Skeletal muscle tissue (tissue), 7 donors: ENCODE measurements around a stretch of chr5.

GRCh38 chr5:172797748-172798278, 26.8 kb upstream of the DUSP1 start:
- PRO-cap, 3 experiments, result no peak in any of the 3 experiments
- RAMPAGE, long total RNA, result no peak
- RRBS, 2 experiments, result no CpG with 5 or more reads among the region's 5 CpGs

- PRO-cap, 3 experiments, result no peak in any of the 3 experiments
- RAMPAGE, long total RNA, result no peak
- RRBS, 2 experiments, result no CpG with 5 or more reads among the region's 4 CpGs
These were observed 1.4 kb upstream of the ERGIC1 start for GRCh38 chr5:172832529-172833073.

GRCh38 chr5:172847823-172848828, 14.1 kb downstream of the ERGIC1 start:
- PRO-cap, 3 experiments, result no peak in any of the 3 experiments
- RAMPAGE, long total RNA, result no peak
- RRBS, 2 experiments, result no CpG with 5 or more reads among the region's 6 CpGs

DNA sequence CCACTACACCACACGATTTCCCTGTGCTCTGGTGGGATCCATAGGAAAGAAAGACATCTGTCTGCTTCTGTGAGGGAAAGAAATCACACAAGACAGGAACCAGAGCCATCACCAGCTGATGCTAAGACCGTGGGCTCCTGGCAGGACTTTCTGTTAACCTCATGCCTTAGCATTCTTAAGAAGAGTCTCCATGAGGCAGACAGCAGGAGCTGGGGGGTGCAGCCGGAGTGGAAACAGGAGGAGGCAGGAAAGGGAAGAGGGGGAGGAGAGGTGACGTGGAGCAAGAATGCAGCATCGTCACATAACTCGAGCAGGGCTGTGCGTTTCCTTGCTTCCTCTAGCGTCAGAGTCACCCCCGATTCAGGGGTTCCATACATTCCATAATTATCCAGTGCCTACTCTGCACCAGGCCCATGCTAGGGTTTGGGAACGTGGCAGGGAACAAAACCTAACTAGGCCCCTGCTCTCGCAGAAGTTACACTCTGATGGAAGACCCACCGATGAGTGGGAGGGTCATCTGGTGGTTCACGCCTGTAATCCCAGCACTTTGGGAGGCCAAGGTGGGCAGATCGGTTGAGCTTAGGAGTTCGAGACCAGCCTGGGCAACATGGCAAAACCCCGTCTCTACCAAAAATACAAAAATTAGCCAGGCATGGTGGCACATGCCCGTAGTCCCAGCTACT, 53.8 kb downstream of the ERGIC1 start:
- PRO-cap, 3 experiments, result peak in 2 of 3 experiments; most common plus-strand start position 260 of the sequence (in 1); most common minus-strand start position 152 of the sequence (in 2)
- RAMPAGE, long total RNA, result no peak
- RRBS, 2 experiments, result no CpG with 5 or more reads among the region's 17 CpGs

GRCh38 chr5:172913102-172913850, 45.9 kb upstream of the RPL26L1 start:
- PRO-cap, 3 experiments, result no peak in any of the 3 experiments
- RAMPAGE, long total RNA, result no peak
- RRBS, 2 experiments, result no CpG with 5 or more reads among the region's 11 CpGs

DNA sequence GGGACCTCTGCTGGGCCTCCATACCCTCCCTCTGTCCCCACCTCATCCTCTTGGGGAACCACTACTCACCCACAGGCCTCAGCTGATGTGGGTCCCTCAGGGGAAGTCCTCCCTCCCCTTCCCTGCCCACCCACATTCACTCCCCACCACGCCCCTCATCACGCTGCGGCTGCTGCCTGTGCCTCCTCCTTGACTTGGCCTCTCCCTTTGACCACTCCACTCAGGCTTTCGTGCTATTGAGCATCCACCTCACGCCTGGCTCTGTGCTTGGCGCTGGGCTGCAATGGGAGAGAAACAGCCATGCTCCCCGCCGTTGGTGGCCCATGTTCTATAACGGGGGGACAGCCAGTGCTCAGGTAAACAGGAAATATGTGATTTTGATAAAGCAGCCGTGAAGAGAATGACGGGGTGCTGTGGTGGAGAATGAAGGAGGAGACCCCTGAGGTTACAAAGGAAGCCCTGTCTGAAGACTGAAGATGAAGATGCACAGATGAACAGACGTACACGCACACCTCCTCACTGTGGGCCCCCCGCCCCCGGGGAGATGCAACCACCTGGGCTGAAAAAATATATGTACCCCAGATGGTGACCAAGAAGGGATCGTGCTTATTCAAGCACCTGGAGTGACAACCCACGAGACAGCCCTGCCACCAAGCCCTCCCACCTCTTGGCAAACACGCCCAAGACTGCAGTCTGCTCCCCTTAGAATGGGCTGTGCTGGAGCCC, 40.3 kb upstream of the RPL26L1 start:
- PRO-cap, 3 experiments, result no peak in any of the 3 experiments
- RAMPAGE, long total RNA, result no peak
- RRBS, 2 experiments, result no CpG with 5 or more reads among the region's 18 CpGs

DNA sequence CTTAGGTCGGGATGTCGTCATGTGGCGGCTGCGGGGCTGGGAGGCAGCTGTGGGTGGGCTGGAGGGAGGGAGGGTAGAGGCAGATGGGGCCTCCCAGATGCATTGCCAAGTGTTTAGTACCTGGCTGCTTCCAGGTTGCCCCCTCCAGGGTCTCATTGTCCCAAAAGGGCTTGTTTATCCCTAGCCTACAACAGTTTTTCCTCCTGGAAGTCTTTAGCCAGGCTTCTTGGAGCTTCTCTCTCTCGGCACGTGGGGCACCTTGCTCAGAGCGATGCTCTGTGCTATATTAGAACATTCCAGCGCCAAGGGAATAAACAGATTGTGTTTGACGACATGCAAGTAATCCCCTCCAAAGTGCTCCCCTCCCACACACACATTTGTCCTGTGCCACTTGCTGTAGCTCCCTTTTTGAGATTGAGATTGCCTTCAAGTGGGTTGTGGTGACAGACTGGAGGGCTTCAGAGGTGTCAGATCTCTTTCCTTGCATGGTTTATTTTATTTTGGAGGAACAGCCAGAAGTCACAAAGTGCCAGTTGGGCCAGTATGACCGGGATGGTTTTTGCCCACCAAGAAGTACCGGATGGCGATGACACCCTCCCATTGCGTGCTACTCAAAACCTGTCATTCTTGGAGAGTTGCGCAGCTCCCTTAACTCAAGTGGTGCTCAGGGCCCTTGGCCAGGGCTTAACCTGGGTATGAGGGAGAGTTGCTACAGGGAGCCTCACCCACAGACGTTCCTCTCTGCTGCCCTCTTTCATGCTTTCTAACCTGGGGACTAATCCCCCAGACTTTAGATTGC, 19.0 kb upstream of the RPL26L1 start:
- PRO-cap, 3 experiments, result no peak in any of the 3 experiments
- RAMPAGE, long total RNA, result no peak
- RRBS, 2 experiments, result no CpG with 5 or more reads among the region's 15 CpGs

DNA sequence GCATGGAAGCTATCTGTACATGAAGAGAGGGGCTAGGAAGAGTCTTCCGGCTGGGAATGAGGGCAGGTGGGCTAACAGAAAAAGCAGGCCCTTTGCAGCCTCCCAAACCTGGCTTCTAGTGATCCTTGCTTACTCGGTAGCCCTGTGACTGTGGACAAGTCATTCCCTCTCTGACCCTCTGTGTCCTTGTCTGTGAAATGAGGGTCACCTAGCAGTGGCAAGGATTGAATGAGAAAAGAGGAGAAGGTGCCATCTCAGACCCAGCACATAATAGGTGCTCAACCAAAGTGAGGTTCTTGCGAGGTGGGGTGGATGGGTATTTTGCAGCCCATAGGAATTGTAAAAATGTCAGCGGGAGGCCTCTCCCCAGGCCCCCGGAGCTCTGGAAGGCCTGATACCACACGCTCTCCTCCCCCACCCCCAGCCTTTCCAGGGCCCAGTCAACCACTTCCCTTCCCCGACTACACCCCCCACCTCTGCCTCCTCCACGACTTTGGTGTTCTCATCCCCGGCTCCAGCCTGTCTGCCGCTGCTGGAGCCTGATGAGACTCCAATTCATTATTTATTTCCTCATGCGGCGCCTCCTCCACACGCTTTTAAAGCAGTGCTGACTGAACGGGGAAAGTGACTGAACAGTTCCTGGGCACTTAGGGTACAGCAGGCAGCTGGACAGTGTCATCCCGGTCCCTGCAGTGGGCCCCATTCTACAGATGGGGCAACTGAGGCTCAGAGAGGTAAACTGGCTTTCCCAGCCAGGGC, 16.1 kb upstream of the RPL26L1 start:
- PRO-cap, 3 experiments, result no peak in any of the 3 experiments
- RAMPAGE, long total RNA, result no peak
- RRBS, 2 experiments, result 39% methylated on average over 4 of the region's 15 CpGs; no CpG with 5 or more reads in 1 of the 2 experiments

GRCh38 chr5:173035452-173035793, 20.7 kb upstream of the CREBRF start:
- PRO-cap, 3 experiments, result no peak in any of the 3 experiments
- RAMPAGE, long total RNA, result no peak
- RRBS, 2 experiments, result no CpG with 5 or more reads among the region's 3 CpGs

GRCh38 chr5:173230060-173230773, 4.8 kb downstream of the NKX2-5 start:
- PRO-cap, 3 experiments, result no peak in any of the 3 experiments
- RAMPAGE, long total RNA, result no peak
- RRBS, 2 experiments, result no CpG with 5 or more reads among the region's 14 CpGs

- PRO-cap, 3 experiments, result no peak in any of the 3 experiments
- RAMPAGE, long total RNA, result no peak
- RRBS, 2 experiments, result no CpG with 5 or more reads among the region's 16 CpGs
These were observed 3.7 kb upstream of the STC2 start for GRCh38 chr5:173331825-173332312.

GRCh38 chr5:173423220-173423930, 95.2 kb upstream of the STC2 start:
- PRO-cap, 3 experiments, result no peak in any of the 3 experiments
- RAMPAGE, long total RNA, result no peak
- RRBS, 2 experiments, result no CpG with 5 or more reads among the region's 9 CpGs

- PRO-cap, 3 experiments, result no peak in any of the 3 experiments
- RAMPAGE, long total RNA, result no peak
- RRBS, 2 experiments, result no CpG with 5 or more reads among the region's 4 CpGs
These were observed 111.5 kb upstream of the BOD1 start for GRCh38 chr5:173727899-173728452.

GRCh38 chr5:173744991-173745939, 128.8 kb upstream of the BOD1 start:
- PRO-cap, 3 experiments, result no peak in any of the 3 experiments
- RAMPAGE, long total RNA, result no peak
- RRBS, 2 experiments, result no CpG with 5 or more reads among the region's 11 CpGs

- PRO-cap, 3 experiments, result no peak in any of the 3 experiments
- RAMPAGE, long total RNA, result no peak
- RRBS, 2 experiments, result no CpG with 5 or more reads among the region's 5 CpGs
These were observed 129.5 kb upstream of the BOD1 start for GRCh38 chr5:173745940-173746381.

DNA sequence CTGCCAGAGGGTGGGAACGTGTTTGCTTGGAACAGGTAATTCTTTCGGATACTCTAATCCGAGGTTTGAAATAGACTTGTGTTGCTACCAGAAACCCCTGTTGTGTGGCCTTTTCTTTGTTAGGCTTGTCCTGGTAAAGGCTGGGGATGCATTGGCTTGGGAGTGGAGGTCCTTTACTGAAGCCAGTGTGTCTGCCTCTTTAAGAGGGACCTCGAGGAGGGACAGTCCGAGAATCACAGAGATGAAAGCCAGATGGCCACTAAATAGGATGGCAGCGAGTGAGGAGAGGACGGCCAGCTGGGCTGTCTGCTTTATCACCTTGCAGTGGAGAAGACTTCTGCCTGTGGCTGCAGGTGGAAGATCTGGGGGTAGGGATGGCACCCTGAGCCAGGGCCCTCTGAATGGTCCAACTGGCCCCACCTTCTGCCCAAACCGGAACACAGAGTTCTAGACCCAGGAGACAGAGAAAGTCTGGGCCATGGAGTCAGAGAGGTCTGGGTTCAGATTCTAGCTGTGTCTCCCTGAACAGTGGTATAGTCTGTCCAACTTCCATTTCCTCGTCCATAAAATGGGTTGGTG, 130.3 kb upstream of the CPEB4 start:
- PRO-cap, 3 experiments, result no peak in any of the 3 experiments
- RAMPAGE, long total RNA, result no peak
- RRBS, 2 experiments, result no CpG with 5 or more reads among the region's 9 CpGs

DNA sequence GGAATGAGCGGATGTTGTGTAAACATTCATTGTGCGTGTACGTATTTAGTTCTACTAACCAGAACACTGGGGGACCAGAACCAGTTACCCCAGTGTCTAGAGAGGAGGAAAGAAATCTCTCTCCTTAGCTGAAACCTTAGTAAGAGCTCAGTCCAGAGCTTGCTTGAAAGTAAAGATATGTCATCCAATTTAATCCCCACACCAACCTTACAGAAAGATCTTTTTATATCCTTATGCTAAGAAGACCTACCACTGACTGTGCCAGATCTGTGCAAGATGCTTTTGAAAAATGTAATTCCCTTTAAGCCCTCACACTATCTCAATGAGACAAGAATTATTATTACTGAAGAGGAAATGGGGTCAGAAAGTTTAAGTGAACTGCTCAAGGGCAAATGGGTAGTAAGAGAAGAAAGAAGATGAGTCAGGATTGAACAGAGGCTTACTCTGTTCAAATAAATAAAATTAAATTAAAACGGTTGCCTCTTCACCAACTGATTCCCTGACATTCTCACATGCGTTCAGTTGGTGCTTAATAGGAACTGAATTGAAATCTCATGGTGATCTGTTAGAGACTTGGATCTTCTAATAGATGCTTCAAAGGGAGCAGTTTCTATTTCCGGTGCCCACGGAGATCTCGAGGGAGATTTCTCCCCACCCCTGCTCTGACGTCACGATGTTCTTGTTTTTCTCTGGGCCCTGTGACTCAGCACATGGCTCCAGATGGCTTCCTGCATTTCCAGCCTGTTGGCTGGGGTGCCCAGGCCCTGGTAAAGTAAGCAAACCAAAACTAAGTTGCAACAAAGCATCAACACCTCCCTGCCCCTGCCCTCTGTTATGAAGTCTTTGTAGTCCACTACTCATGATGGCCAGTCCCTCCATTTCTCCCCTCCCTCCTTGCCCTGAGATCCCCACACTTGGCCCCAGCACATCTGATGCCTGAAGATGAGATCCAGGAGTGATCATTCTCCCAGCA, 106.3 kb upstream of the CPEB4 start:
- PRO-cap, 3 experiments, result peak in 1 of 3 experiments; most common plus-strand start position 719 of the sequence (in 1)
- RAMPAGE, long total RNA, result no peak
- RRBS, 2 experiments, result no CpG with 5 or more reads among the region's 10 CpGs

DNA sequence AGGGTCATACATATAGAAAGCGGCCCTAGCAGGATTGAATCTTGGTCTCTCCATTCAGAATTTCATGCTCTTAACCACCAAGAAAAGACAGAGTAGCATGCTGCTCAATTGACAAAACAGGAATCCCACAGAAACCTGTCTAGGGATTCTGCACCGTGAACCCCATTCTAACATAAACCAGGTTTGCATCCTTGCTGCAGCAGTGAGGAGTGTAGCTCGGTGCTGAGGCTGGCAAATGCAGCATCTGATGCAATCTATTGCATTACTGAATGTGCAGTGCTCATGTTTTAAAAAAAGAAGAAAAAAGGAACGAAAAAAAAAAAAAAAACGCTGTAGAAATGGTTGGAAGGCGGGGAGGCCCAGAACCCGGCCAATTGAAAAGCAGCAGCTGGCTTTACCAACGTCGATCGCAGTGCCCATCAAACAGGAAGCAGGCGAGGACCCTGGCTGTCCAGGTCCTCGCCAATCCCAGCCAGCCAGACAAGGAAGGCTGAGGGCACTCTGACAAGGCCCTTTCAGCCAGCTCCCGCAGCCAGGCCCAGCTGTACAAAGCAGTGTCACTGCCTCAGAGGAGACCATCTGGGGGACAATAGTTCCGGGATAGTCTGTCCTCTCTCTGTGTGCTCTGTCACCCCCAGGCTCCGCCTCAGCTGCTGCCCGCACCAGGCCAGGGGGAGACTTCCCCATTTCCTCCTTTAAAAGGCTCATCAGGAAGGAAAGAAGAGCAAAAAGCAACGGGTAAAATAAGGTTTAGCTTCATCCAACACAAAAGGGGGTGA, 21.9 kb upstream of the CPEB4 start:
- PRO-cap, 3 experiments, result no peak in any of the 3 experiments
- RAMPAGE, long total RNA, result no peak
- RRBS, 2 experiments, result no CpG with 5 or more reads among the region's 17 CpGs

GRCh38 chr5:173895619-173896423, 7.7 kb downstream of the CPEB4 start:
- PRO-cap, 3 experiments, result no peak in any of the 3 experiments
- RAMPAGE, long total RNA, result no peak
- RRBS, 2 experiments, result no CpG with 5 or more reads among the region's 7 CpGs

DNA sequence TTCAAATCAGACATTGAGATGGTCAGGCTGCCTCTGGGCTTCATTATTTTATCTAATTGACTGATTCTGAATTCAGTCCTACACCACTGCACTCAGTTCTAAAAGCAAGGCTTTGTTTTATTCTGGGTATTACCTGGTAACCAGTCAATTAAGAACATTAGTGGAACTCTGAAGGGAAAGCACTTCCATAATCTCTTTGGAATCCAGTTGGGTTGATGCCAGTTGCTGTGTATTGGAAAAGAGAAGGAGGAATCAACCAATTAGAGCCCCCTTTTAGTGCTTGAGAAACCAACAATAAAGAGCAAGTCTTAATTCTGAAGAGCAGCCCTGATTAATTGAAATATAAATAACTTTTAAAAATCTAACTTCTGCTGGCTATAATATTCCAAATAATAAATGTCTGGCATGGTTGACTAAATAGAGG, 31.9 kb downstream of the CPEB4 start:
- PRO-cap, 3 experiments, result no peak in any of the 3 experiments
- RAMPAGE, long total RNA, result no peak